CD14-positive monocyte (primary cell): ENCODE results near the gene ANKRD11.

DNA sequence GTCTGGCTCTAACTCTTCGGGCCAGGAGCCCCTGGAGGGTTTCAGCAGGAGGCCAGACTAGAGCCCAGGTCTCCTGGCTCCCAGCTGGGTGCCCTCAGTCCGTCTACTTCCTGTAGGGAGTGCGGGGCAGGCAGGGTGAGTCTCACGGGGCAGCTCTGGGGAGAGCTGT is 1.2 kb downstream of the CYBA start:
- CAGE, long polyA plus RNA = no peak

GRCh38 chr16:88663764-88664286 is 934 bp upstream of the MVD start:
- CAGE, long polyA plus RNA = no peak

DNA sequence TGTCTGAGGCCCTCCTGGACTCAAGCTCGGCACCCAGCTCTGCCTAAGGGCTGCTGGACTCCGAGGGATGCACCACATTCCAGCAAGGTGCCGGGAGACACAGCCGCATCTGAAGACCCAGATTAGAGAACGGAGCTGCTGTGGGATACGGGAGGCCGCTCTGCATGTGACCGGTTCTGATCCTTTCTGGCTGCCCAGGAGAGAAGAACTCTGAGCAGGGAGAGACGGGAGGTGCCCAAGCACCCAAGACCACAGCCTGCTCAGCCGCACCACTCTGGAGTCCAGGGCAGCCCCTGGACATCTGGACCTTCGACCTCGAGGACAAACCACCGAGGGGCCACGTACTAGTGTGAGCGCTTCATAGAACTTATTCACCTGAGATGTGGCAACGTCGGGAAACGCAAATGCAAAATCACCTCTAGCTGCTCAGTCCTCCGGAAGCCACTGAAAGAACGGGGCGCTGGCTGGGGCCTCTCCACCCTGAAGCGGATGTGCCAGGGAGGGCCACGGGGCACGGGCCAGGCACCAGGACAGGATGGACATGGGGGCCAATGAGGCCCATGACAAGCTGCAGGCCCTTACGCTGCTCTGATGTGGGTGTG is 5.9 kb downstream of the RNF166 start:
- CAGE, long polyA plus RNA = no peak

DNA sequence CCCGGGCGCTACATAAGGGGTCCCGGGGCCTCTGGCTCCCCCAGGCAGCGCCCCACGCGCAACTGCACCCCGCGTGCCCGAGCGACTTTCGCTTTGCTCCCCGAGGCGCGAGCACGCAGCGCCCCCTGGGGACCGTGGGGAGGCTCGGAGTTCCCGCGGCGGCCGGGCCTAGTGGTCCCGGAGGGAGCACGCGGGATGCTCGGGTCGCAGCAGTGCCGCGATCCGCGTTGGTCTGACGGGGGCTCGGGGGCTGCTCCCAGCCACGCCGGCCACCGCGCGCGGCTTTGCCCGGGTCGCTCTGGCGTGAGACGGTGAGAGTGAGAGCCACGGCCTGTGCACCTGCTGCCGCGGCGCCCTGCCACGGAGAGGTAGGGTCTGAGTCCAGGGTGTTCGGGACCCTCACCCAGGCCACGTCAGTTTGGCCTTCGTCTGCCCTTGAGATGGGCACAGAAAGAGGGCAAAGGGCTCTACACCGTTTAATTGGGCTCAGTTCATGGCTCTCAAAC is 537 bp upstream of the PIEZO1 start:
- CAGE, long polyA plus RNA = no peak

DNA sequence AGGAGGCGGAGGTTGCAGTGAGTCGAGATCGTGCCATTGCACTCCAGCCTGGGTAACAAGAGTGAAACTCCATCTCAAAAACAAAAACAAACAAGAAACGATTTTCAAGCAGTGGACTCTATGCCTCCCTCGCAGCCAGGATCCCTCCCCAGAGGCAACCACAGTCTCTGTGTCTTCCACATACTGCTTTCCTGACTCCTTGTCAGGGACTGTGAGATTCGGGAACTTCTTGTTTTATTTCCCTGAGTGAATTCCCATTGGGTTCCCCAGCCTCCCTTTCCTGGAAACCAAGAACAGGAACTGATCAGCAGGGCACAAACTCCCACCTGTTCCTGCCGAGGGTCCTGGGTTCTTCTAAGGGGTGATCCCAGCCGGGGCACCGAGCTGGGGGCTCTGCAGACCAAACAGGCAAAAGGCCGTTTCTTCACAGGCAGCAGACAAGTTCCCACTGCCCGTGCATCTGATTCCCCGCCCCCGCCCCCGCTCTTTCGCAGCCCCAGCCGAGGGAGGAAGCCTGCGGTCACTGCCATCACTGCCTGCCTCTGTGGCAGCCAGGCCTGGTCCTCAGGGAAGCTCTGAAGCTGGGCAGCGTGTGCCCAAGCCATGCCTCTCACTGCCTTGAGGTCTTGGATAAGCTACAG is 5.4 kb upstream of the PIEZO1 start:
- CAGE, long polyA plus RNA = no peak

DNA sequence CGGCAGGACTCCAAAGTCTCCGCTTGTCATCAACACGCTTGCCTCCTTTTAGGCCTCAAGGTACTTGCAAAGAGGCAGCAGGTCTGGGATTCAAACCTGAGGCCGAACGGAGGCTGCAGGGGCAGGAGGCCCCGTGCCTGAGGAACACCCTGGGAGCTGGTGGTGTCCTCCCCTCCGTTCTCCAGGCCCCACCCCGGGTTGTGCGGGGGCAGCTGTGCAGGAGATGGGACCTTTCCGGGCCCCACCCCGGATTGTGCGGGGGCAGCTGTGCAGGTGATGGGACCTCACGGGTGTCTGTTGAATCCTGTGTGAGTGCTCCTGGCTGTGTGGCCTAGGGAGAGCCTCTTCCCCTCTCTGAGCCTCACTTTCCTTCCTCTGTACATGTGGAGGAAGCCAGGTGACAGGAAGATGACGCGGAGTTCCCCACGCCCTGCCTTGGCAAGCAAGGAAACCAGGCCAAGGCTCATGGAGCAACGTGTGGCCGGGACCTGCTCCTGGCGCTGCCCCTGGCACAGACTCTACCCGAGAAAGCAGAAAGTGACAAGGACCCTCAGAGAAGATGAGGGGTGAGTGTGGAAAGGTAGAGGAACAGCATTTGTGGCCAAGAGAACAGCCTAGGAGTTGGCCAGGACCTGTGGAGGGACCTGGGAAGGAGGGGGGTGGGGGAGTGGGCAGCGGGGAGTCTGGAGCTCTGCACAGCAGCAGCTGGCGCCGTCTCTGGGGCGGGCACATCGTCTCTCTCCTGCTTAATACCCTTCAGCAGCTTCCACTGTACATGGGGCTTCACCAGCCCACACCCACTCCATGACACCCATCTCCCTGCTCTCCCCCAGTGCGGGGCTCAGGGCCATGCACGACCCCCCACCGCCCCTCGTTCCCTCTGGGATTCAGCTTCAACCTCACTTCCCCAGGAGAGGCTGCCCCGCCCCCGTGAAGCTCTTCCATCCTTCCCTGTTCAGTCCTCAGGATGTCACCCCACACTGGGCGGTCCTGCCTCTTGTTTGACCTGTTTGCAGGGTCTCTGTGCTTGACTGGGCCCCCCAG is 38.3 kb upstream of the PABPN1L start:
- CAGE, long polyA plus RNA = no peak

- CAGE, long polyA plus RNA = no peak
Observed at GRCh38 chr16:89065508-89065960, 28.1 kb upstream of the ACSF3 start.

- CAGE, long polyA plus RNA = no peak
Observed at GRCh38 chr16:89192042-89192812, 8.1 kb downstream of the SLC22A31 start.

- CAGE, long polyA plus RNA = no peak
Observed at GRCh38 chr16:89314376-89314865, 96.9 kb downstream of the ZNF778 start.

DNA sequence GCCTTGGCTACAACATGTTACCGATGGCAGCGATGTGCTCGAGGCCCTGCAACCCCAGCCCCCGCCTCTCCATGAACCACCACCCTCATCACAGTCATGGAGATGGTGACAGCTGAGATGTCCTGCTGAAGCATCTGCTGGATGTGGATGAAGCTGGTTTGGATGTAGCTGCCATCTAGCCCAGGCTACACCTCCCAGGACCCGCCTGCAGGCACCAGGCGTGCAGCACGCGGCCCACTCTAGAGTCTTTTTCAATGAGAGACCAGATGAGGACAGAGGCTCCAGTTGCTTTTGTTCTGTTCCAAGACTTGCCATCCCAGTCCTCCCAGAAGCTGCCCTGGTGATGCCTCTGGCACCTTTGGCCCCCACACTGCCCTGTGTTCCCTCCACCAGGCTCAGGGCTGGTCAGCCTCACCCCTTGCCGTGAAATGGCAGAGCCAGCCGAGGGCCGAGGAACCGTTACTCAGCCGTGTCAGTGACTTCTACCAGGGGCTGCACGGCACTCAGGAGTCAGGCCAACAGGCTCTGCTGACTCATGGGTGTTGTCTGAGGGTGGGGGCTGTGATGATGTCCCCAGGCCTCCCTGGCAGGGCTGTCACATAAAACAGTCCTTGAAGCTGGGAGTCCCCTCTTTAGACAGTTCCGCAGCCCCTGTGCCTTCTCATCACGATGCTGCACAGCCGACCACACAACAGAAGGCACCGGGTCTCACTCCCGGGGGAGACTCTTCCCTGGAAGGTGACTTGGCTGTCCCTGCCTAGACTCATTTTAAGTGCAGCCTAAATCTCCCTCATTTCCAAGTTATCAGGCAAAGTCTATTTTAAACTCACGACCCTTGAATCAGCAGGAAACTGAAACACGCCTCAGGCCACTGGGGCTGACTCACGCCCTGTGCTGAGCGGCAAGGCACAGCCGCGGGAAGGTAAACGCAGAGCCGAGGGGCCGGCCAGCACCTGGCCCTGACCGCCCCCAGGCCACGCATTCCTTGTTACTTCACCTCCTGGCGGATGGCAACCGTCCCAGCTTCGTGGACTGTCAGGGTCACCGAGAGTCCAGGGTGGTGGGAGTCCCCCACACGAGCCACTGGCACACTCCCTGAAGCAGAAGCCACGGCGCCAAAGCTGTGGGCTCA is 102.4 kb downstream of the ZNF778 start:
- CAGE, long polyA plus RNA = no peak

DNA sequence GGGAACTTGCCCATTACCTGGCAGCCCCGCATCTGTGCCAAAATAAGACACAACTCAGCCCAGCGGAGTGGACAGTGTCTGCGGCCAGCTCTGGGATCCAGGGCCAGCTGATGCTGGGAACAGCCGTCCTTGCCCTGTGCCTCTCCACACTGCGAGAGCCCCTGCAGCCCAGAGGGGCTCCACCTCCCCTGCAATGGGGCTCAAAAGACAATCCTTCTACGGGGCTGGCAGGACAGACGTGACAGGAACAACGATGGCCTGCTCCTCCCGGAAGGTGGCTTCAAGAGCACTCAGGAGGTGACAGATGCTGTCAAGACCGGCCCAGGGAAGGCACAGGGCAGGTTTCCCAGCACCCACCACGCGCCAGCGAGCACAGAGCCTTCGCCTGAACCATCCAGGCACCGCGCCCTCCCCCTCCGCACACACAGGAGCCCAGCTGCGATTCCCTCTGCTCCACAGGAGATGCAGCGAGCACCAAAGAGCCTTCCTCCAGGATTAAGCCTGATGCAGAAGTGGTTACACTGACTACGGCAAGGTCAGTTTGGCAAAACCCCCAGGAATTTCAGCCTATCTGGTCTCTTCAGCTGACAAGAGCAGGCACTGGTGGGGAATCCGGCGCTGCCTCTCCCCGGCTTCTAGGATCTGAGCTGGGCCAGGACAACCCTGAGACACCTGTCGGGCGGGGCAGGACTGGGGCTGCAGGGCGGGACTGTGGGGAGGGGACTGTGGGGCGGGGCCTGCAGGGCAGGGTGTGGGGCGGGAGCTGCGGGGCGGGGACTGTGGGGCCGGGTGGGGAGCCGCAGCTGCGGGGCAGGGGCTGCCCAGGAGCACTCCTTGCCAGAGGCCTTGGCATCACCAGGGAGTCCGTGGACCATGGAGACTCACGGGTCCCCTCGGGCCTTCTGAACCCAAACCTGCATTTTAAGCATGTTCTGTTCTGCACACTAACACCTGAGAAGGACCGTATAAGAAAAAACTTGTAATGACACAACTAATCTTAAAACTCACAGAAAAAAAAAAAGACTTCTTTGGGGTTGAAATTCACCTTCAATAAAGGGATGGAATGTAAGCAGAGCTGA is 103.5 kb downstream of the ZNF778 start:
- CAGE, long polyA plus RNA = no peak

DNA sequence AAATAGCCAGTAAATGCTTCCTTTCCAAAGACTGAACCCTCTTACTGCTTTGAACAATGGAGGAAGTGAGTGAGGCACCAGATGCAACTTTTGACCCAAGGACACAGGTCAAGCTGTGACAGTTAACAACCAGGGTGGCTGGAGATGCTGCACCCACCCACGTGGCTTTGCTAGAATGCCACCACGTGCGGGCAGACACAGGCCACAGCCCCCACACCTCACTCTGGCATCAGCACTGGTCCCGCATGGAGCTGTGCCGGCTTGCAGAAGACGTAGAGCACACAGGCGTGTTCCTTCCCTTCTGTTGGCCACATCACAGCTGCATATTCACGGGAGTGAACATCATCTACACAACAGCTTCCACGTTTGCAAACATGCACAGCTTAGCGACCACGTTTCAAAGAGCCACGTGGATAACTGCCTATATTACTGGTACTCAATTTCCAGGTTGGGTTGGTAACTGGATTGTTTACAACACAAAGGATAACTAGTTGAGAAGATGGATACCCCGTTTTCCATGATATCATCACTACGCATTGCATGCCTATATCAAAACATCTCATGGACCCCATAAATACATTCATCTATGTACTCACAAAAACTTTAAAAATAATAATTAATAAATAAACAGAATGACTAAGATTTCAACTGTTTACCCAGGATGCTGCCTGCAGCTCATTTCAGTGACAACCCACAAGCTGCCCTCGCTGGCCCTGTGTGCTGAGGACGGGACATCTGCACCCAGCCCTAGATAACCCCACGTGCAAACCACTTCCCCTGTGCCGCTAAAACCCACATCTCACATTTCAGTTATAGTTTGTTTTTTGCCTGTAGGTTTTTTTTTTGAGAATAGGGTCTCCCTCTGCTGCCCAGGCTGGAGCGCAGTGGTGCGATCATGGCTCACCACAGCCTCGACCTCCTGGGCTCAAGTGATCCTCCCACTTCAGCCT is 132.1 kb downstream of the ANKRD11 start:
- CAGE, long polyA plus RNA = no peak

- CAGE, long polyA plus RNA = no peak
Observed at GRCh38 chr16:89395720-89396729, 94.3 kb downstream of the ANKRD11 start.

GRCh38 chr16:89400912-89401151 is 89.5 kb downstream of the ANKRD11 start:
- CAGE, long polyA plus RNA = no peak

GRCh38 chr16:89442274-89443640 is 47.6 kb downstream of the ANKRD11 start:
- CAGE, long polyA plus RNA = no peak

- CAGE, long polyA plus RNA = no peak
Observed at GRCh38 chr16:89467181-89467964, 23.0 kb downstream of the ANKRD11 start.

GRCh38 chr16:89469290-89469685 is 21.1 kb downstream of the ANKRD11 start:
- CAGE, long polyA plus RNA = no peak

- CAGE, long polyA plus RNA = no peak
Observed at GRCh38 chr16:89488159-89489039, 2.0 kb downstream of the ANKRD11 start.

DNA sequence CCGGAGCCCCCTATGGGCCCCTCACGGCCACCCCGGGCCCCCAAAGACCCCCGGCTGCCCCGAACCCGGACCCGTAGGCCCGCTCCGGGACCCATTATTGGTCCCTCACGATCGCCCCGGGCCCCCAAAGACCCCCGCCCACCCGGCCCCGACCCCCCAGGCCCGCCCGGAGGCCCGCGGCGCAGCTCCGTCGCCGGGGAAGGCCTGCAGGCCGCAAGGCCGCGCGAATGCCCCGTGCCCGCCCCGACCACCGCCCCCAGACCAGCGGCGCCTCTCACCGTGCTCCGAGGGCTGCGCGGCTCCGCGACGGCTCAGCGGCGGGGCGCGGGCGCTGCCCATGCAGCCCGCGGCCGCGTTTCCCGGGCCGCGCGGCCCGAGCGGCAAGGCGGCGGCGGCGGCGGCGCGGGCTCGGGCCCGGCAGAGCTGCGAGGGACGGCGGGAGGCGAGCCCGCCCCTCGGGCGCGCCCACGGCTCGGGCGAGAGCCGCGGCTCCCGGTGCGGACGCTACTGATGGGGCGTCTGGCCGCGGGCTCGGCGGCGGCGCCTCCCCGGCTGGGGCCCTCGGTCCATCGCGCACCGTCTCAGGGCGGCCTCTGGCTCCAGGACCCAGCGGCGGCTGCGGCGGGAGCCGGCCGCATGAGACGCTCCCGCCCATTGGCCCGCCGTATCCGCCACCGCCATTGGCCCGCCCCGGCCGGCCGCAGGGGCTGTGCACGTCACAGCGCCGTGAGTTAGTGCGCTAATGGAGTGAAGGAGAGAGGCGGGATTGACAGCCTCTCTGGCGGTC is at the start of gene ANKRD11:
Gene ANKRD11, minus strand, starts transcription at position 595 of the 787 bp plus-strand sequence.
- CAGE, long polyA plus RNA = no peak

DNA sequence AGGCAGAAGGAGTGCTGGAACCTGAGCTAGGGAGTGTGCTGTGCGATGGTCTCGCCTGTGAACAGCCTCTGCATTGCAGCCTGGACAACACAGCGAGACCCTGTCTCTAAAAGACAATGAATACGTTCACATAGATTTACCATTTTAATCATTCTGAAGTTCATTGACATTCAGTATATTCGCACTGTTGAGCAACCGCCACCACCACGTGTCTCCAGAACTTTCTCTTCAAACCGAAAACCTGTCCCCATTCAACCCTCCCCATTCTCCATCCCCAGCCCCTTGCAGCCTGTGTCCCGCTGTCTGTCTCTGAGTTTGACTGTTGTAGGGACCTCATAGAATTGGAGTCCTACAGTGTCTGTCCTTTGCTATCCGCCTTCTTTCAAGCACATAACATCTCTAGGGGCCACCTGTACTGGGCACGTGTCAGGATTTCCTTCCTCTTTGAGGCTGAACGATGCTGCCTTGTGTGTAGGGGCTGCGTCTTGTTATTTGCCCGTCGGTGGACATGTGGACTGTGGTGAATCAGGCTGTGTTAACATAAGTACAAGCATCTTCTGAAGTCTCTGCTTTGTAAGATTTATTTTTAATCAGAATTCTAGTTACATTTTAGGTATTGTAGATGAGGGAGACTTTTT is 25.8 kb downstream of the SPG7 start:
- CAGE, long polyA plus RNA = no peak